Esophagus squamous epithelium (tissue), 4 donors: ENCODE measurements around a stretch of chr3.

DNA sequence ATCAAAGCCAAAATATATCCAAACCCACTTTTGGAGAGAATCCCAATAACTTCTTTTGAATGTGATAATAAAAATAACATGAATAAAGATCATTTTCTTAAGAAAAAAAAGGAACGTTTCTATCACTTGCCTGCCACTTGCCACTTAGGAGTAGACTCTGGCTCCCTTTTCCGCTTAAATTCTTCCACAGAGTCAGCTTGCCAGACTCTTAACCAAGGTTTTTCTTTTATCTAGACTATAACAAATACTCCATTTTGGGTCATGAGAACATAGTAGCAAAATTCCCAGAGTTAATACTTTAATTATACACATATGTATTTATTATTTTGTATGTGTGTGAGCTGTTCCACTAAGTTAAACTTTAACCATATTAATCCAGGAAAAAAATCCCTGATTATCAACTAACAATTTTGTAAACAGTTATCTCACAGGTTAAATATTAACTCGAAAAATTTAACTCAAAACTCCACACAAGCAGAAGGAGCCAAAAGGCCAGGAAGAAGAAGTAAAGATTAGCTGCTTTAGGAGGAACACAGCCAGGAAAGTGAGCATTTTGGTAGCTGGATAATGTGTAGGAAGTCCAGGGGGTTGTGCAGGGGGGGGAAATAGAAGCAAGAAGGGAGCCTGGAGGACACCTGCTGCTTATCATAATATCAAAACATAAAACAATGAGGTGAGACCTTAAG, 424.9 kb downstream of the TIGIT start:
- PRO-cap = no peak
- RAMPAGE, long total RNA, 4 experiments = no peak in any of the 4 experiments

DNA sequence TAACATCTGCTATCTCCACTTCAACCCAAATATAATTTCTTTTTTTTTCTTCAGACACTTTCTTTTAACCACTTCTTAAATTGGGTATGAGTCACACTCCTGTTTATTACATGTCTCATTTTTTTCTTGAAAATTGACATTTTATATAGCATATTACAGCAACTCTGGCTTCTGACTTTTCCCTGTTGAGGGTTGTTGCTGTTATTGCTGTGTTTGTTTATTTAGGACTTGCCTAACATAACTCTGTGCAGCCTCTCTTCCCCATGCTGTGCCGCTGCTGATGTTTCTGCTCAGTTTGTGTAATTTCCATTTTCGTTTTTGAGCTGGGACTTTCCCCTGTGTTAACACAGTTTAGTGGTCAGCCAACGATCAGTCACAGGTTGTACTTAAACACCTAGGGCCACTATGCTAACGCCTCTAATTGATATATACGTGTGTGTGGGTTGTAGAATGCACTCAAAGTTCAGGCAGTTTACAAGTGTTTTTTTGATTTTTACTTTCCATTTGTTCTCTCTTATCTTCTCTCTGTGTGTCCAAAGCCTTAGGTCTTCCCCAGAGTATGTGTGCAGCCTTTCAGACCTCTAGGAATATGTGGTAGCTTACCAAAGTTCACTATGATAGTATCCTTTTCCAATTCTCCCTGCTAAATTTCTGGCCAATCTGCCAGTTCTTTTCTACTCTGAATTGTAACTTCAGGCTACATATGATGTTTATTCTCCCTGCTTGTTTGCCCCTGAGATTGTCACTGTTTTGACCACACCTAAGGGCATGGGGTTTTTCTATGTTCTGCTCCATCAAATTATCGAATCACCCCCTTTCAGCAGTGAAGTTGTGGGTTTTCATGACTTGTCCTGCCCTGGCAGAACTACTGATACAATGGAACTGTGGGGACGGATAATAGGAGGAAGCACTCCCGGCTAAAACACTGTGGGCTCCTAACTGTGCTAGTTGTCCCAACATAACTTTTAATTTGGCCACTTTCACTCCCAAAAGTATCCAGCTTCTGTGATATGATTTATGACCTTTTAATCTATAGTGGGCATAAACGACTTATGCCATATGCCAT, 337.1 kb downstream of the ZBTB20 start:
- PRO-cap = no peak
- RAMPAGE, long total RNA, 4 experiments = no peak in any of the 4 experiments

DNA sequence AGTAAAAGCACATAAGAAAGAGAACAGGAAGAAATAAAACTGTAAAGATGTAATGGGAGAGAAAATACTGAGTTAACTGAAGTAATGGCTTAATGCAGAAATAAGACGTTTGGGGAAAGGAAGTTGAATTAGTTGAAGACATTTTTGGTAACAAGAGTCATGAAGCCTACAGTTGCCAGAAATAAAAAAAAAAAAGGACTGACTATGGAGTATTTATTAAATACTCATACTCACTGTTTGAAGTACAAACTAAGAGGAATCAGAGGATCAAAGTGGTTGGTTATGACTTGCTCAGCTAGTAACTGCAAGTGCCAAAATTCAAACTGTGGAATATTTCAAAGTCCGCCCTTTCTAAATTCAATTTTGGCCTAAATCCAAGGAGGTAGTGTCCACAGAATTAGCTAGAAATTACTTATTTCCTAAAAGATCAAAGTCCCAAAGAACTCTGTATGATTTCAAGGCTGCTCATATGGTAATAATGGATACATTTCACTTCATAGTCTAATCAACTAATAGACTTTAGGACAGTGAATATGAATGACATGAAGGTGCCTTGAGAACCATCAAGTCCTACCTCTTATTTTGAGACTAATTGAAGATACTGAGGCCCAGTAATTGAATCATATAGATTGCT, 274.5 kb downstream of the ZBTB20 start:
- PRO-cap = no peak
- RAMPAGE, long total RNA, 4 experiments = no peak in any of the 4 experiments

DNA sequence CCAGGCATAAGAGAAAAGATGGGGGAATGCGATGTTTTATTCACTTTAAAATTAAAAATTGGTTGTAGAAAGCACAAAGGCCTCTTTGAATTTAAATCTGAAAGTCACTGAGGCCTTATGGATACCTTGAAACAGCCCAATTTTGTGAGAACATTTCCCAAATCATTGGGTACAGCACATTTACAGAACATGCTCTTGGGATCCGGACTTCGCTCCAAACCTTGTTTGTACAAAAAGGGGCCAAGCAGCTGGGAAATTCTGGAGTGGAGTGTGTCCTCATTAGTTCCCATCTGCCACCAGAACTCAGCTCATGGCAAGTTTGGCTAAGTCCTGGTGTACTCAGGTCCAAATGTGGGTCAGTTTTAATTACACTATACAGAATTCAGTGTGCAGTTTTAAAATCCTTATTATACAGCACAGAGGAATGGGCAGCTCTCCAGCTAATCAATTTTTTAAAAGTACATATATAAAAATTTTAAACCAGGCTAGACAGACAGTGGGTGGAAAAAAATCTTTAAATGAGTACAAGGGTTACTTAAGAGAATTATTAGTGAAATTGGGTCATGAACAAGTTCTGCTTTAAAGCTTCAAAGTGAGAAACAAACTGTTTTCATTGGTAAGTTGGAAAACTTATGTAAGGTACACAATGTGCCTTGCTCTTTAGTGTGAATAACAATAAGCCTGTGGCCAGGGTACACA, 254.1 kb downstream of the ZBTB20 start:
- PRO-cap = no peak
- RAMPAGE, long total RNA, 4 experiments = no peak in any of the 4 experiments

DNA sequence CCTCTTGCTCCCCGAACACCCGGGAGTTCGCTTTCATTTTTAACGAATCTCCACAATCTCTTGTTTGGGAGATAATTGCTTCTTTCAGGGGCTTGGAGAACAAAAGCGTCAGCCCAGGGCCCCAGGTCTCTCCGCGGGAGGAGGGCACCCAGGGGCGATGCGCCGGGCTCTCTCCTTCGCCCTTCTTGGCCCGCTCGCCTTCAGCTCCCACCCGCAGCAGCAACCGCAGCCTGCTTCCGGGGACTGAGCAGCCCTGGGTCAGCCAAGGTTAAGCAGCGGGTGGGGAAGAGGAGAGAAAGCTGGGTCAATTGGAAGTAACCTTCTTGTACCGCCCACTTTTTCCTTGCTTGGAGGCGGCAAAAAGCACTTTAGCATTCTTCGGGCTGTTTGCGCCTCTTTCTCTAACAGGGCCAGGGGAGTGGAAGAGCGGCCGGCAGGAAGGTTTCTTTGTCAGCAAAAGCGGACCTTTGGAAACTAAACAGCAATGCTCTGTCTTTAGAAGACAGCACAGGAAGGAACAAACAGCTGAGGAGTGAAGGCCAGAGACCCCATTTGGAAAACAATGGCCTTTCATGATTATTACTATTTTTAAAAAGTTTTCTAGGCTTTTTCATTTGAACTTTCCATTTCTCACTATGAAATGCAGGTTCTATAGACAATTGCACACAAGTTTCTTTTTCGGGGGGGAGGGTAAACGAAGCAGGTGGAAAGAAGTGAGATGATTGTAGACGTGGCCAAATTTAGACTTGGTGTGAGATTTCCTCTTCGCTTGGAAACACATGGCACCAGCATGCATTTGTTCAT, 35.6 kb downstream of the GAP43 start:
- PRO-cap = bidirectional peak, plus-strand start at position 404 of the sequence, minus-strand start at position 245 of the sequence
- RAMPAGE, long total RNA, 4 experiments = no peak in any of the 4 experiments

GRCh38 chr3:115804961-115805162, 181.6 kb downstream of the GAP43 start:
- PRO-cap = no peak
- RAMPAGE, long total RNA, 4 experiments = no peak in any of the 4 experiments

DNA sequence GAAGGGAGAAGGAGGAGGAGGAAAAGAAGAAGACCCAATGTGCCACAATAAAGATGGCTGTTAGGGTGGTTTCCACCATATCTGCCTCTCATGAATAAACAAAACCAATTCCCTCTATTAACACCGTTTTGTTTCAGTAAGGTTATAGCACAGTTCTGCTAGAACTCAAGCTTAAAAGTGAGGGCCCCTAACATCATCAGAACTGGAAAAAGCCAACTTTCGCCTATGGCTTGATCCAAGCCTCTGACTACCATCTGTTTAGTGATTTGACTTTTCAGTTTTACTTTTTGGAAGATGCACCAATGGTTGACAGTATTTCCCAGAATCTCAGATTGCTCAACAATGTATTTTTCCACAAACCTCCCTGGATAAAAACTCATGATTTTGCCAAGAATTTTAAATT, 190.8 kb downstream of the LSAMP start:
- PRO-cap = no peak
- RAMPAGE, long total RNA, 4 experiments = no peak in any of the 4 experiments

DNA sequence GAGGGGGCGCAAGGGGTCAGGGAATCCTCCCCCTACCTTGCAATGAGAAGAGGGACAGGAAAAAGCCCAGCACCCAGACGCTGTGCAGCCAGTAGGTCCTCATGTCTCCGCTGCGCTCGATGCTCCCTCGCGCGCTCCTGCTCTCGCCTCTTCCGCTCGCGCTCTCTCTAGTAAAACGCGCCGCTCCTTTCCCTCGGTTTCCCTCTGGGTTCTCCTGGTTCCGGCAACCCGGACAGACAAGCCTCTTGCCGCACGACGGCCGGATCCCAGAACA, 1037.6 kb downstream of the IGSF11 start:
- PRO-cap = no peak
- RAMPAGE, long total RNA, 4 experiments = no peak in any of the 4 experiments

DNA sequence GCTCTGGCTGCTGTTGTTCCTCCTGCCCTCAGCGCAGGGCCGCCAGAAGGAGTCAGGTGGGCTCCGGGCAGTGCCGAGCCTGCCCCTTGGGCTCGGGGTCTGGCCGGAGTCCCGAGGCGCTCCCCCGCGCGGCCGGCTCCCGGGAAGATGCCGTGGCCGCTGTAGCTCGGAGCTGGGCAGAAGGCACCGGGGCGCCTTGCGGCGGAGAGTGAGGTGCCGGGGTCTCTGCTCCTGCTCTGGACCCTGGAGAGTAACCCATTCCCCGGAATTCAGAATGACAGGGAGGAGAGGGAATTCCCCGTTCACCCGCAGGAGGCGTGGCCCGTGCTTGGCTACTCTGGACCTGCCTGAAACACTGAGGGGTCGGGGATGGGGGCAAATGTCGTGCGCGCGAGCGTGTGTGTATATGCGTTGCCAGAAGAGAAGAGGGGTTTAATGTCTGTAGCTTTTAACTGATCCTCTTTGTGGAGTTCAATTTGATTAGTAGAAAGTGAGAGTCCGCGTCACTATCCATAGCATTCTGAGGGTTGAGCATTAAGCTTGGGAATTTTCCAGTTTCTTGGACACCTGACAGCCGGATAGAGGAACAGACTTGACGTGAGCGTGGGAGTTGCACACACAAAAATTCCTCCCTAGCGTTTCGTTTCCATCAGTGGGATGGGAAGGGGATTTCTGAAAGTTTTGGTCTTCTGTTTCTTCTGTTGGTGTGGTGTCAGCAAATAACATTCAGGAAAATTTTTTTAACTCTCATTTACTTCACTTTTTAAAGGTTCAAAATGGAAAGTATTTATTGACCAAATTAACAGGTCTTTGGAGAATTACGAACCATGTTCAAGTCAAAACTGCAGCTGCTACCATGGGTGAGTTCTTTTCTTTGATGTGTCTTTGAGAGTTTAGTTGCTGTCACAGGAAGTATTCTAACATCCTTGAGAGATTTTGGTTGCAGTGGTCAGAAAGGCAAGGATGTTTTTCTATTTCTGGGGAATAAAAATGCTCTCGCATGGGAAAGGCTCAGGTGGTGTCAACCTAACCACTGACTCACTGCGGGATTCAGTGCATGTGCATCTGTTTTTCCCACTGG, 628 bp downstream of the POGLUT1 start:
- PRO-cap = bidirectional peak, plus-strand start at position 589 of the sequence, minus-strand start at position 522 of the sequence
- RAMPAGE, long total RNA, 4 experiments = no peak in any of the 4 experiments

GRCh38 chr3:119595608-119596357, 1.9 kb upstream of the PLA1A start:
- PRO-cap = no peak
- RAMPAGE, long total RNA, 4 experiments = no peak in any of the 4 experiments

DNA sequence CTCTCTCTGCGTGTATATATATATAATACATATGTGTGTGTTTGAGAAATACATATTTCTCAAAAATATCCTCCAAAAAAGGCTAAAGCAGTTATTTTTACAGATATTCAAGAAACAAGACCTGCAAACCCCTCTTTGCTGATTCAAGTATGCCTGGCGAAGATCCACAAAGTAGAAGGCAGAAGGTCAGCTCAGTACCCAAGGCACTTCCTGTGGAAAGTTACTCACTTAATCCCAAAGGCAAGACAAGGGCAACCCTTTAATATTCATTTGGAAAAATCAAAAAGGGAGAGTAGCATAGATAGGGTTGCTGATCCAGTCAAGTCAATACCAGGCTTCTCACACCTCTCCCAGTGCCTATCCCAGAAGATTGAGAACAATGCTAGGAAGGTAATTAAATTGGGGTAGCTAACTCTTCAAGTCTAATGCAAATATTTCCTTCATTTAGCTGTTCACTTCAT, 7.3 kb downstream of the COX17 start:
- PRO-cap = no peak
- RAMPAGE, long total RNA, 4 experiments = no peak in any of the 4 experiments

DNA sequence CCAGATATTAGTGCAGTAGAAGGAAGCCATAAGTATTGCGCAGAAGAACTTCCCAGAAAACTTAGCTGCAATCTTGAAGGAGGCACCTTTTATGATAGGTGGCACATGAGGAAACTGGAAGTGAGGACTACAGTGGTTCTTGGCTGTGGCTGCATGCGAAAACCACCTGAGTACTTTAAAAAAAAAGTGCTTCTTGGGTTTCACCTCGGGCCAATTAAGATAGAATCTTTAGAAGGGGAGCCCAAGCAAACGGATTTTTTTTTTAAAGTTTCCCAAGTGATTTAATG, 12.5 kb upstream of the NR1I2 start:
- PRO-cap = no peak
- RAMPAGE, long total RNA, 4 experiments = no peak in any of the 4 experiments

GRCh38 chr3:120094736-120095607, 725 bp upstream of the GSK3B start:
- PRO-cap = bidirectional peak, plus-strand start at chr3:120094889, minus-strand start at chr3:120094434; bidirectional peak, plus-strand start at chr3:120095249, minus-strand start at chr3:120095039; bidirectional peak, plus-strand start at chr3:120095525, minus-strand start at chr3:120095493; unidirectional peak, plus-strand start at chr3:120095525
- RAMPAGE, long total RNA, 4 experiments = start-site peak on the plus strand in 2 of 4 experiments, at chr3:120095212-120095259 at its widest, 9 to 31 reads per replicate

DNA sequence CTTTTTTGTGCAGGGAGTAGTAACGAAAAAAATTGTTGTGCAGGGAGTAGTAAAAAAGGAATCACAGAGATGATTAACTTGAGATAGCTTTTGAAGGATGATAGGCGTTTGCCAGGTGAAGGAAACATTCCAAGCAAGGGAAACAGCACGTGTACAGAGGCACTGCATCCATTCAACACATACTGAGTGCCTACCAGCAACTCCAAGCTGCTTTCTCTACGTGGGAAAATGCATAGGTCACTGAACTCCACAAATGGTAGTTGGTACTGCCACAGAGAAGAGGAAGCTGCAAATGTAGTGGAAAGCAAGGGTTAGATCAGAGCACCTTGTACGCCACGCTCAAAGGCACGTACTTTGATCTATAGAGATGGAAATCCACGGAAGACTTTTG, 1.1 kb downstream of the LRRC58 start:
- PRO-cap = no peak
- RAMPAGE, long total RNA, 4 experiments = no peak in any of the 4 experiments

- PRO-cap = no peak
- RAMPAGE, long total RNA, 4 experiments = no peak in any of the 4 experiments
Observed at GRCh38 chr3:120419688-120420089, 31.1 kb downstream of the FSTL1 start.

DNA sequence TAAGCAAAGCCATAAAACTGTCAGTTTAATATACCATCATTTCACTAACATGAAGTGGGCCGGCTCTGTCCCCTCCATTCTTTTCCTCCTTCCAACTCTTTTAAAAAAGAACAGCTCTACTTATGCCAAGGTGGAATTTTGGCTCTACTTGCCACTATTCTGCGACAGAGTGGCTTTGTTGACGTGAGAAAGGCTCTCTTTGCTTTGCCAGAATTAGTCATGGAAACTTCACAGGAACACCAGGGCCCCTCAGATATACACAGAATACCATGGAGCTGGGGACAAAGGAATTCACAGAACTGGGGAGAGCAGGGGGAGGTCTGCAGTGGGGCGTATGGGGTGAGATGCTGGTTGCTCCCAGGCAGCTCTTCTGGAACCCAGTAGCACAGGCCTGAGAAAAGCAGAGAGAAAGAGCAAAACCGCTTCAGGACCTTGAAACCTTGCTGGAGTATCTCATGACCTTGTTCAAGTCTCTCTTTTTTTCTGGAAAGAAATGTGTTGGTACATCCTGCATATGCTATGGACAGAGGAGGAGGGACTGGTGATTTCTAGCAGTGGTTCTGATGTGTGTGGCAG, 29.5 kb downstream of the FSTL1 start:
- PRO-cap = no peak
- RAMPAGE, long total RNA, 4 experiments = no peak in any of the 4 experiments

- PRO-cap = no peak
- RAMPAGE, long total RNA, 4 experiments = no peak in any of the 4 experiments
Observed at GRCh38 chr3:120568688-120569013, 27.5 kb upstream of the NDUFB4 start.

DNA sequence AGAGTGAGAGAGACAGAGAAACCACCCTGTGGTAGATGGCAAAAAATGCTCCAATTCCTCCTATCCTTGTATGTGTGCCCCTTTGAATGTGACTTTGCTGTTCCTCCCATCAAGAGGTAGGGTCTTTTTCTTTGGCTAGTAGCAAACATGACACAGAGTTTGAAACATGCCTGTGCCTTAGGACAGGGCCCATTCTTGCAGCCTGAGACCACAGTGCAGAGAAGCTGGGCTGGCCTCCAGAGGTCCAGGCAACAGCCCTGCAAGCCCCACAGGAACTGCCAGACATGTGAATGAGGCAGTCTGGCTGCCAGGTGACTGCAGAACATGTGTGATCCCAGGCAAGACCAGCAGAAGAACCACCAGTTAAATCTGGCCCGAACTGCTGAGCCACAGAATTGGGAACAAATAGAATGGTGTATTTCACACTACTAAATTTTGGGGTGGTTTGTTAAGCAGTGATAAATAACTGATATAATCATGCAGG, 1.2 kb upstream of the HGD start:
- PRO-cap = no peak
- RAMPAGE, long total RNA, 4 experiments = no peak in any of the 4 experiments

DNA sequence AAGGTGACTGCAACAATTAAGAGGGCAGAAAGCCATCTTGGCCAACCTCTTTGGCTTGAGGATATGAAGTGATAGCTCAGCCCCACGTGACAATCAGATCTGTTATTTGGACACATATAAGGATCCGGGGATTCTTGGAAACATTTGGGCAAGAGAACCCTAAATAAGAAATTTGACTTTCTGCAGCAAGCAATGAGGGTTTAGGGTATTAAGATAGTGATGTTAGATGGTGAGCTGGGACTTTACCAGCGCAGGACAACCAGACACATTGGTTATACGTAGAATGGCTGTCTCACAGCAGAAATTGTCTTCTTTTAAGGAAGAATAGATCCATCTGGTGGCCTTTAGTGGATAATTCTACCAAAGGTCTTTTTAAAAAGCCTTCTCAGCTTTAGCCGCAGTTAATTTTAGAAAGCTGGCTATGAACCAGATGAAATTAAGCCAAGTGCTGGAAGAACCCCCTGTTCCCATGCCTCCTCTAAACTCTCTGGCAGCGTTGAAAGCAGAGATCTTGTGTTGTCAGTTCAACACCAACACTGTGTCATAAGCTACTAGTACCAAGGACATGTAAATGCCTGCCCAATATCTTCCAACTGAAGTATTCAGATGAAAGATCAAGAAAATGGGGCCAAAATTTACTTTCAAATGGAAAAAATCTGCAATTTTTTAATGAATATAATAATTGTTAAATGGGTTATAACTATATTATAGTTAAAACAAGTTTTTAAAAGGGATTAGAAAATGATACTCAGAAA, 12.2 kb downstream of the HCLS1 start:
- PRO-cap = no peak
- RAMPAGE, long total RNA, 4 experiments = no peak in any of the 4 experiments

- PRO-cap = unidirectional peak, minus-strand start at chr3:121696427
- RAMPAGE, long total RNA, 4 experiments = no peak in any of the 4 experiments
Observed at GRCh38 chr3:121695954-121696701, 35.4 kb upstream of the HCLS1 start.